Mucosa of descending colon (tissue), 1 donor: ENCODE measurements around the gene GPR157.

- PRO-cap = no peak
Observed at GRCh38 chr1:8359775-8360830, 42.2 kb downstream of the SLC45A1 start.

DNA sequence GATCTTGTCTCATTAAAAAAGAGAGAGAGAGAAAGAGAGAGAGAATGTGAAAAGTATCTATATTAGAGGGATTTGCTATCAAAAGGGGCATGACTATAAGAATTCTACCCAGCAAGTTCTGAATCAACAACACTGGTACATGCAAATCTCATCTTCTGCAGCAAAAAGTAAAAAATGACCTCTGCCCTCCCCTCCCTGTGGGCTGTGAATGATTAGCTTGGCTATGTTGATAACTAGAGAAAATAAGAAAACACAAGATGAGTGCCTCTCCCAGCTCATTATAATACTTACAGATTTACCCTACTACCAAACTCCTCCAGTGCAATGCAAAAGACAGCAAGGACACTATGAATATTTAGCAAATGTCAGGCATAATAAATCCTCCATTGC lies 102.4 kb downstream of the SLC45A1 start:
- PRO-cap = bidirectional peak, plus-strand start at position 278 of the sequence, minus-strand start at position 137 of the sequence

DNA sequence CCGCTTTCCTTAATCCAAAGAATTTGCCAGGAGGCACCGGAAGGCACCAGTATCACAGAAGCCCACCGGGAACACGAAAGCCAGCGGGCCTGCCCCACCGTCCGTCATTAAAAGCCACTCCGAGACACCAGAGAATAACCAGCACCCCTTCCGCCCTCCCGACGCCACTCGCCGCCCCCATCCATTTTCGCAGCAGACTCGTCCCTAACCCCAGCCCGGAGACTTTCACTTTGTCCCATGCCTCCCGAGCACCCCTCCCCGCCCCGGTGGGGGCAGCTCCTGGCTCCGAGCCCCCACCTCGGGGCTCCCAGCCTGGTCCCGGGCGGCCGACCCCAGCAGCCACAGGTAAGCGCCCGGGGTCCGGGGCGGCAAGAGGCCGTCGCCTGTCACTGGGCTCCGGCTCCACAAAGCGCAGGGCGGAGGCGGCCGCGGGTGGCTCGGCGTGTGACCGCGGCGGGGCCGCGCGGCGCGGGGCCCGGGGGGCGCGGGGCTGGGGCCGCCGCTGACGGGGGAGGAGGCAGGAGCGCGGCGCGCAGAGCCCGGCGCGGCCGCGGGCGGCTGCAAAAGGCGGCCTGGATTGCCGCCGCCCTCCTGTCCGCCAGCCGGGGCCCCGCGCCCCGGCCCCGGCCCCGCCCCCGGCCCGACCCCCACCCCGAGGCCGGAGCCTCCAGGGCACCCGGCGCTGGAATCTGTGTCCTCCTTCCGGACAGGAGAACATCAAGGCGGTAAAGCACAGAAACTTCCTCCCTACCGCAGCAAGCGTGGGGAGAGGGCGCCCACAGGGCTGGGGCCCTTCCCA lies 105.5 kb downstream of the SLC45A1 start:
- PRO-cap = bidirectional peak, plus-strand start at position 195 of the sequence, minus-strand start at position 109 of the sequence; bidirectional peak, plus-strand start at position 563 of the sequence, minus-strand start at position 465 of the sequence

DNA sequence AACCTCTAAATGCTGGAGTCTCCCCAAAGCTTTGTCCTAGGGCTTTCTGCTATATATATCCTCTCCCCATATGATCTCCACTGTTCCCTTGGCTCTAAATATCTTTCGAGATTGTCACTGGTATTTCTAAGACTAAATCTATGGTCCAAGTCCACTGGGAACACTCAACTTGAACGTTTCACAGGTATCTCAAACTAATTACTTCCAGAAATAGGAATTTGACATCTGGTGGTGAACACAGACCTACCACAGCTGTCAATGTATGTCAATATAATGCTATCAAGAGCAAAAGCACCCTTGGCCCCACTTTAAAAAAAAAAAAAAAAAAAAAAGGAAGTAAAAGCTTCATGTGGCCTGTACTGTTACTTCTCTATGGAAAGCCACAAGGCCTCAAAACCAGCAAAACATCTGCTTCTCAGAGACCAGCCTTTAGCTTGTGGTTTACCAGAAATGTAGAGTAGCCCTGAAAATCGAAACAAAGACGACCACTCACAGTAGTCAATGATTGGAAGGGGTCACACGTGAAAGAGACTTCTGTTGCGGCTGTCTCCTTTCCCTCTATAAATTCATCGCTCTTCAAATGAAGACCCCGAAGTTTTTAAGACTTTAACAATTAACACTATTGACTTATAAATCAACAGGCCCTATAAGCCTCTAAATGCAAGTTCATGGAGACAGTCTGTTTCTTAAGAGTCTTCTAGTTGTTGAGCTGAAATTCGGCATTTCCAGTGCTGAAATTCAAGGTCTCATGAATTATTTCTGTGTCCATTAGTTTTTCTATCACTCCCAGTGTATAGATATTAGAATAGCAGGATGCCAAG lies 109.6 kb downstream of the SLC45A1 start:
- PRO-cap = no peak

GRCh38 chr1:8604113-8604703 lies 213.2 kb downstream of the RERE start:
- PRO-cap = no peak

- PRO-cap = no peak
Observed at GRCh38 chr1:8889171-8889683, 10.7 kb upstream of the ENO1 start.

DNA sequence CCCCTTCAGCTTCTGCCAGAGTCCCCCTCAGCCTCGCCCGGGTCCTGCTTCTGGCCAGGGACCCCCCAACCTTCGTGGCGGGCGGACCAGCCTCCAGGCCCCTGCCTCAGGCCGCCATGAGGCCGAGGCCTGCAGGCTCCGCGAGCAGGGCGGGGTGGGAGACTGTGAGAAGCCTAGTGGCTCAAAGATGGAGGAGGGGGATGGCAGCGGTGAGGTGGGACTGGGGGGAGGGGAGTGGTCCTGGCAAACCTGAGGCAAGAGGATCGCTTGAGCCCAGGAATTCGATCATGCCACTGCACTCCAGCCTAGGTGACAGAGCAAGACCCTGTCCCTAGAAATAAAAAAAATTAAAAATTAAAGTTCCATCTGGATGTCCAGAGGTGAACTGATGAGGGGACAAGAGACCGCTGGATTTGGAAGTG lies 2.6 kb upstream of the SLC2A5 start:
- PRO-cap = no peak

GRCh38 chr1:9121969-9122525 lies 6.9 kb downstream of the GPR157 start:
- PRO-cap = no peak

- PRO-cap = bidirectional peak, plus-strand start at chr1:9128849, minus-strand start at chr1:9128878; unidirectional peak, minus-strand start at chr1:9129102
Observed at GRCh38 chr1:9128524-9129361, at the start of gene GPR157. Gene GPR157 (minus strand): TSS chr1:9129102.

DNA sequence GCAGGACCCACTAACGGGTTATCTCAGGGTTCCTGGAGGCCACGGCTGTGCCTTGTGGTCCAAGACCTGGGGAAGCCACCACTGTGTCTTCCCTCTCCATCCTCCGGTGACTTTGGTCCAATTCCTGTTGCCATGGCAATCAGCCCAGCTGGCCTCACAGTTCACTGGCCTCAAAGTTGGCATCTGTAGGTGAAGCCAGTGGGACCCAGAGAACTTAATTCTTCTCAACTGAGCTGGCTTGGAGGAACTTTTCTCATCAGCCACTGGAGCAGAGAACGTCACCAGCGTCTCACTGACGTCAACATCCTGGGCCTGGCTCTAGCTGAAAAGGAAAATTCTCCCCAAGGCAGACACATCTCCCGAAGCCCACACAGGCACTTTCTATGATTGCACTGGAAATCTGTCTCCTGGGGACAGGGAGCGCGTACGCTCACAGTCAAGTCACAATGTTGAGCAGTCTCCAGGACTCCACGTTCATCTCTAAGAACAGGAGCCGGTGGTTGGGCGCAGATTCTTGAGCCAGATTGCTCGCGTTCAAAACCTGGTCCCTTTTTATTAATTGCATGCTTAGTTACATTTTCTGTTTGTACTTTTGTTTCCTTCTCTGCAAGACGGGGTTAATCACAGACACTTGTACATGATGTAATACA lies 22.0 kb upstream of the GPR157 start:
- PRO-cap = no peak

DNA sequence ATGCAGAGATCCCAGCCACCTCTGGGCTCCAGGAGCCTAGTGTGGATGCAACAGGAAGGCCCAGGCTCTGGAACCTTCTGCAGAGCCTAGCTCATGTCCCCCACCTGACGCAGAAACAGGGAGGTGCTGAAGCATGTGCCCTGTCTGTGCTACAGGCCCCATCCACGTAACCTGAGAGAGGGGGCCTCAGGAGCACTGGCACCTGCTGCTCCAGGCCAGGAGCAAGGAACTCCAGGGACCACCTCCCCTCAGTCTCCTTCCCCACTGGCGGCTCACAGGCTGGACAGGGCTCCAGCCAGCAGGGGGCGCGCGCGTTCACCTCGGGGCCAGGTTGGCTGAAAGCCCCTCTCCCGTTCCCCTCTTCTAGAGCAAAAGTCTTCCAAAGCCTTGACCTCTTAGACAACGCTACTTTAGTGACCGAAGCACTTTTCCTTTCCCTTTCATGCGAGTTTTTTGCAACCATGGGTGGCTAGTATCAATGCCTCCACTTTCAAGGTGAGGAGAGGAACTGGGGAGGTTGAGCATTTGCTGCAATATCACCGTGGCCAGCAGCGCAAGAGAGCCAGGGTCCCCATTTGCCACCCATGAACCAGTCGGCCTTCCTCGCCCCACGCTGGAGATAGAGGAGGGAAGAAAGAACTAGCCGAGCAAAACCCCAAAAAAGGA lies 52.4 kb upstream of the GPR157 start:
- PRO-cap = no peak

GRCh38 chr1:9239326-9240472 lies 5.1 kb downstream of the H6PD start:
- PRO-cap = no peak

DNA sequence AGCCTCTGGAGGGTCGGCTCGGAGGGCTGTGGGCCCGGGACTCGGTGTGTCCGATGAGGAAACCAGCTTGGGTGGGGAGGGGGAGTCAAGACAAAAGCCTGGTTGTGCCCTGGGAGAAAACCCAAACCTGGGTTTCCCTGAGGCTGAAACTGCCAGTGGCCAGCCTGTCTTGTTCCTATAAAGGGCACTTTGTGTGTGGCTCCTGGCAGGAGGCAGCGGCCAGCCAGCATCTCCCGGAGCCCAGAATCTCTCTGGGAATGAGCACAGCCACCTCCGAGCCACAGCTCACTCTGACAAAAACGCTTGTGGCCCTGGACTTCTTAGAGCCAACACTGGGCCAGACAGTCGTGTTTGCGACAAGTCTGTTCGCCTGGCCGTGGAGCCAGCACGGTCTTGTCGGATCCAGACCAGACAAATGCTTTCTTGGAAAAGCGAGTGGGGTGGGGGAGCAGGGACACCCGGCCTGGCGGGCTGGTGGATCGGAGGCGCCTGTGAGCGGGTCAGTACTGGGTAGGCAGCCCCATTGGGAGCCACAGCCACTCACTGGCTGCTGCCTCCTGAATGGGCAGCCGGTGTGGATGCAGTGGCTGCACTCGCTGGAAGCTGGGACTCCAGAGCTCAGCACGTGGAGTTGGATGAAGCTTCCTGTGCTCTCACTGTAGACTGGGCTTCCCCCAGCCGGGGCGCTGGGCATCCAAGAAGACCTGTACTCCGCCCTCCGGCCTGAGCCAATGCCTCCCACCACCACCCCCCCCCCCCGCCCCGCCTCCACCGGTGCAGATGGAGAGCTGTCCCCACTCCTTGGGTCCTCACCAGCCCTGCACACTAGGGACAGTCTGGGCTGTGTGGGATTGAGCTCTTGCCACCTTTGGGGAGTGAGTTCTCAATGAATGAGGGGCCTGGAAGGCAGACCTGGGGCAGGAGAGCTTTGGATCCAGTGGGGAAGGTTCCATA lies 32.1 kb downstream of the SPSB1 start:
- PRO-cap = no peak

DNA sequence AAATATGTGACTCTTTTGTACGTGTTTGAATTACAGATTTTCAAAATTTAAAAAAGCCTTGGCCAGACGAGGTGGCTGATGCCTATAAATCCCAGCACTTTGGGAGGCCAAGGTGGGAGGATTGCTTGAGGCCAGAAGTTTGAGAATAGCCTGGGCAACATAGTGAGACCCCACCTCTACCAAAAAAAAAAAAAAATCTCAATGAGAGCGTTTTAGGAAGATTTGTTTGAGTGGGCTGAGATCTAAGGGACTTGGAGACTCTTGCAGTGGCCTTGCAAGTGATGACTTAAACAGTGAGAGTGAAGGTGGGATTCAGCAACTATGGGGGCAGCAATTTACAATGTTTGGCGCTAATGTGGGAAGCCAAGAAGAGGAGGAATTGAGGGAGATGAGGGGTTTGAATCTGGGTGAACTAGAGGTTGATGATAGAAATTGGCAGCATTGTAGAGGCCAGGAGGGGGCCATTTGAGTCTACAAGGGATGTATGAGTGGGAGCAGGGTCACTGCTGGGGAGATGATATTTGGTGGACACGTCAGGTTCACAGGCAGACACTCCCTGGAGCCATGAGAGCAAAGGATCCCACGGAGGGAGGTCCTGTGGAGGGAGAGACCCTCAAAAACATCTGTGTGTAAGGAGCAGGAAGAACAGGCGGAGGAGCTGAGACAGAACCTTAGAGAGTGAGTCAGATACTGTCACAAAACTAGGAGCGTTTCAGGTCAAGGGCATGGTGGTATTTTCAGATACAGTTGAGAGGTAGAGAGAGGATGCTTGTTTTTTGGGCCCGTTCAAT lies 39.5 kb downstream of the SPSB1 start:
- PRO-cap = no peak

DNA sequence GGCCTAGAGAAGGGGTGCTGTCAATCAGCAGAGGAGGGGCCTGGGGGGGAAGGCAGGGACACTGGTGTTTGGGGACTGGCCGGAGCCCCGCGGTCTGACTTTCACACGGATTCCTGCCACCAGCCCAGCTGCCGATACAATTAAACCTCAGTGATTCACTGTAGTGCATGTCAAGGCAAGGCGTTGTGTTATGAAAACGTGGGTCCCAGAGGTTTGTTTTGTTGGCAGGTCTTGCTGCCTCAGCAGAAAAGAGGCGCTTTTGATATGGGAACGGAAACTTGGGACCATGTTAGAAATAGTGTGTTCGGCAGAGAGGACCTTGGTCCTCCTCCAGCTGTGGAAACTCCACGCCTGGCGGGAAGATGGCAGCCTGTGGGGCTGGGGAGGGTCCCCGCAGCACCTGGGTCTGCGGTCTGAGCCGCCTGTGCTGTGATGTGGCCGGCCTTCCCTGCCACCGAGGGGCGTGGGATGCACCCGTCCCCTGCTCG lies 47.6 kb downstream of the SPSB1 start:
- PRO-cap = no peak

DNA sequence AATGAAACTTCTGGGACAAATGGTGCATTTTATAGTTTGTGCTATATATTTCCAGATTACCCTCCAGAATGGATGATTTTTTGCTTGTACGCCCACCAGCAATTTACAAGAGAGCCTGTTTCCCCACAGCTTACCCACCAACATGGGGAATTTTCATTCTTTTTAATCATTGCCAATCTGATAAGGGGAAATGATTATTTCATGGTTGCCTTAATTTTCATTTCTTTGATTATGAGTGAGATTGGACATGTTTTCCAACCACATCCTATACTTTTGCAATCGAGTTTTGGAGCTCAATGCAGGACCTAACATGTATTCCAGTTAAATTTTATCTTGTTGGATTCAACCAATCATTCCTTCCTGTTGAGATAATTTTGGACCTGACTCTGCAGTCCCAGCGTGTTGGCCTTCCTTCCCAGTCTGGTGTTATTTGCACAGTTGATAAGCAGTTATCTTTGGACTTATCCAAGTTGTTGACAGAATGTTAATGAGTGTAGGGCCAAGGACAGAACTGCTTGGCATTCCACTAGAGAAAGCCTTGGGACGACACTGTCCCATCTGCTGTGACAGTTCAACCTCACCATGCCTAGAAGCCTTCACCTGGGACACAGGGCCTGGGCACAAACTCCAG lies 104.3 kb upstream of the SLC25A33 start:
- PRO-cap = bidirectional peak, plus-strand start at position 529 of the sequence, minus-strand start at position 422 of the sequence

GRCh38 chr1:9437837-9438367 lies 101.4 kb upstream of the SLC25A33 start:
- PRO-cap = no peak

DNA sequence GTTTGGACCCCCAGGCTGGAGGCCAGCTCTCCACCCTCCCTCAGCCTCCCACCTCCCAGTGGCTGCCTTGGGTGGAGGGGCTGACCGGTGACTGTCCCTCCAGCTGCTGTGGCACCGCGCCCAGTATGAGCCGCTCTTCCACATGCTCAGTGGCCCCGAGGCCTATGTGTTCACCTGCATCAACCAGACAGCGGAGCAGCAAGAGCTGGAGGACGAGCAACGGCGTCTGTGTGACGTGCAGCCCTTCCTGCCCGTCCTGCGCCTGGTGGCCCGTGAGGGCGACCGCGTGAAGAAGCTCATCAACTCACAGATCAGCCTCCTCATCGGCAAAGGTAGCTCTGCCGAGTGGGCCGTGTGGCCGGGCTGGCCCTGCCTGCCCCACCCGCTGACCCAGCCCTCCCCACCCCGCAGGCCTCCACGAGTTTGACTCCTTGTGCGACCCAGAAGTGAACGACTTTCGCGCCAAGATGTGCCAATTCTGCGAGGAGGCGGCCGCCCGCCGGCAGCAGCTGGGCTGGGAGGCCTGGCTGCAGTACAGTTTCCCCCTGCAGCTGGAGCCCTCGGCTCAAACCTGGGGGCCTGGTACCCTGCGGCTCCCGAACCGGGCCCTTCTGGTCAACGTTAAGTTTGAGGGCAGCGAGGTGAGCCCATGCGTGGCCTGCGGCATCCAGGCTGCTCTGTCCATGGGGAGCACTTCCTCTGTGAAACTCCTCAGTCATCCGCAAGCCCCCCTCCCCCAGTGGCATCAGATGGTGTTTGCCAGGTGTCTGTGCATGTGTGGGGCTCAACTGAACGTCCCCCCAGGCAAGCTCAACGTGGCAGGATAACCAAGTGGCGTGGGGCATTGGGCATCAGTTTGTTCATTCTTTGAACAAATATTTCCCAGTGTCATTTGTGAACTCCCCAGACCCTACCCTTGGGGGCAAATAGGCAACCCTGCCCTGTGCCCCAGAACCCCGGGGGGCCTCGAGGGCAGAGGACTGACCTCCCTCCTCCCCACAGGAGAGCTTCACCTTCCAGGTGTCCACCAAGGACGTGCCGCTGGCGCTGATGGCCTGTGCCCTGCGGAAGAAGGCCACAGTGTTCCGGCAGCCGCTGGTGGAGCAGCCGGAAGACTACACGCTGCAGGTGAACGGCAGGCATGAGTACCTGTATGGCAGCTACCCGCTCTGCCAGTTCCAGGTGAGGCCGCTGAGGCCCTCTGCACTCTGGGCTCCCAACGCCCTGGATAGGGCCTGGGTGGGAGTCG lies 64.3 kb downstream of the PIK3CD start:
- PRO-cap = bidirectional peak, plus-strand start at position 254 of the sequence, minus-strand start at position 164 of the sequence; unidirectional peak, plus-strand start at position 1,091 of the sequence

DNA sequence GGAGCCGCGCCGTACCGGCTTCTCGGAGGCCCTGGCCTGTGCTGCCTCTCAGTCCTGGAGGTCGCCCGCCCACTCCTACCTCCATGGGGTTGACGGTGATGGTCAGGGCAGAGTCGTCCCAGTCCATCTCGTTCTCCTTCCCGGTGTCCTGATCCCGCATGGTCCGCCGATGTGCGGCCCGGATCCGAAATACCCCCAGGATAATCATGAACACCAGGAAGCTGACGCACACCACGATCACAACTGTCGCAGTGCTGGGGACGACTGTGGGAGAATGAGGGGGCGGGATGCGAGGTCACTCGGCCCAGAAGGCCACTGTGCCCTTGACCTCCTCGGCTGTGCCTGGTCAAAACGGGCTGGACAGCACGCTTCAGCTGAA lies 79.6 kb downstream of the PIK3CD start:
- PRO-cap = no peak

- PRO-cap = no peak
Observed at GRCh38 chr1:9774728-9774961, 49.1 kb downstream of the CLSTN1 start.